A375 (cell line): ENCODE measurements around a stretch of chr14.

GRCh38 chr14:96053920-96054450, 14.8 kb downstream of the C14orf132 start:
- RAMPAGE, long total RNA, result no peak

- RAMPAGE, long total RNA, result no peak
Measured at GRCh38 chr14:96282189-96282814, 26.3 kb downstream of the BDKRB1 start.

DNA sequence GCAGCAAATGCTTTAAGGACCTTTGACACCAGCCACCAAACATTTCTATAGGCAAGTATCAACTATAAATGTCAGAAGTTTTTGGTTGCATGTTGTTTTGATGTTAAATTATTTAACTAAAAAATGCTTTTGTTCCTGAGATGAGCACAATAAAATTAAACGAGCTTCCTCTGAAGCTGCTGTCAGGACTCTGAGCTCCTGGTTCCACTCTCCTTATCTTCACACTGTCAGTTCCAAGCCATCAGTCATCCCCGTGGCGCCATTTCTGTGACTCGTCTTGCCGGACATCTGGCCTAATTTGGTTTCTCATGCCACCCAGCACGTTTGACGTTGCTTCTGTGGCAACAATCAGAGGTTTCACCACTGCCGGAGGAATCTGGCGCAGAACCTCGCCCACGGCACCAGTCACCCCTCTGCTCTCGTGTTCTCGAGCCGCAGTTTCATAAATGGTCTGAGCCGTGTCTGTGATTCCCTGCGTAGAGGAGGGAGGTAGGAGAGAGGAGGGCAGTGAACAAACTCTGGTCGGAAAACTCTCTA, 29.6 kb downstream of the BDKRB1 start:
- RAMPAGE, long total RNA, result no peak

- RAMPAGE, long total RNA, result no peak
Measured at GRCh38 chr14:96538178-96538552, 36.0 kb downstream of the PAPOLA start.

DNA sequence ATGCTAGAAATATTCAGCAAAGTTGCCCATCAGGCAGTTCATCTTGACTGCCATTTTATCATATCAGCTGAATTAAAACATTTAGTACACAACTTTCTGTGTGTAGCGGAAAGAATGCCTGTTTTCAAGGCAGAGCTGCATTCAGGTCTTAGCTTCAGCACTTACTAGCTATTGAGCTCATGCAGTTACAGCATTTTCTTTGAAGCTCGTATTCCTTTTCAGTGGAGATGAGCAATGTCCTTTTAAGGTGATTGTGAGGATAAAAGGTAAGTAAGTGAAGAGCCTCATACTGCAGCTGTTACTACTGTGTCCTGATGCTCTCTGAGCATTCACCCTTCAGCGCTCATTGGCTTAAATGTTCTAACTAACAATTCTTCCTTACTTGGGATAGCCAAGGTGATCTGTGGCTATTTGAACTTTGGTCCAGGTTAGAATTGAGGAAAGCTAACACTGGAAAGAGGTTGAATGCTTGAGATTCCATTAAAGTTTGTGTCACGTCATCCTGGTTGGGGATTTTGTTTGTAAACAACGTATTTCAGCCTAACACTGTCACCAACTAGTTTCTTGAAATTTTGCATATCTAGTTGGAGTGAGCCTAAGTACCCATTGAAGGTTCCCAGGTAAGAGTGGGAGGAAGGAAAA, 71.4 kb downstream of the PAPOLA start:
- RAMPAGE, long total RNA, result no peak

DNA sequence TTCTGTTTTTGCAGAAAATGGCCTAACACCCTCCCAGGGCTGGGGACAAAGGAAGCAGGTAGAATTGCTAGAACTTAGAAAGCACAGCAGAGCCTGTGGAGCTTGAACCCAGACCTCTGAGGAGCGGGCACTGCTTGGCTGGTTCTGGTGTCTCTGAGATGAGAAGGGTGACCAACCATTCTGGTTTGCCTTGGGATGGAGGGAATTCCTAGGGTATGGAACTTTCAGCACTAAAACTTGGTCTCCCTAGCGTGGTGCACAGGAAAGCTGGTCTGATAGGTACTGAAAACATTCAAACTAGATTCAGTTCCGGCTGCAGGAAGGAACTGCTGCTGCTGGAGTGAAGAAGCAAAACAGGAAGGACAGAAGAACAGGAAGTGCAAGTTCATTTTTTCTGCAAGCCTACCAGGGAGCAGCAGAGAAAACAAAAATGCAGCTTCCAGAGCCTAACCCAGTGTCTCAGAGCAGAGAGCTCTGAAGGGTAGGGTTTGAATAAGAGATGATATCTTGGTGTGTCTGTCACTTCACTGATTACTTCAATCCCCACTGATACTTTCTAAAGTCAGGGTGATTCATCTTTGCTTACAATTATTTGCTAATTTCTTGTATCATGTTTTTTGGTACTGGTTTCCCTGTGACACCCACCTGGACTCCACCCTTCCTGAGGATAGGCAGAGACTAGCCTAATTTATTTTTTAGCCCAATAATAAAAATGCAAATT, 165.1 kb downstream of the VRK1 start:
- RAMPAGE, long total RNA, result no peak

GRCh38 chr14:97702746-97703049, 905.5 kb downstream of the VRK1 start:
- RAMPAGE, long total RNA, result no peak

- RAMPAGE, long total RNA, result no peak
Measured at GRCh38 chr14:97975083-97975577, 1177.9 kb downstream of the VRK1 start.

DNA sequence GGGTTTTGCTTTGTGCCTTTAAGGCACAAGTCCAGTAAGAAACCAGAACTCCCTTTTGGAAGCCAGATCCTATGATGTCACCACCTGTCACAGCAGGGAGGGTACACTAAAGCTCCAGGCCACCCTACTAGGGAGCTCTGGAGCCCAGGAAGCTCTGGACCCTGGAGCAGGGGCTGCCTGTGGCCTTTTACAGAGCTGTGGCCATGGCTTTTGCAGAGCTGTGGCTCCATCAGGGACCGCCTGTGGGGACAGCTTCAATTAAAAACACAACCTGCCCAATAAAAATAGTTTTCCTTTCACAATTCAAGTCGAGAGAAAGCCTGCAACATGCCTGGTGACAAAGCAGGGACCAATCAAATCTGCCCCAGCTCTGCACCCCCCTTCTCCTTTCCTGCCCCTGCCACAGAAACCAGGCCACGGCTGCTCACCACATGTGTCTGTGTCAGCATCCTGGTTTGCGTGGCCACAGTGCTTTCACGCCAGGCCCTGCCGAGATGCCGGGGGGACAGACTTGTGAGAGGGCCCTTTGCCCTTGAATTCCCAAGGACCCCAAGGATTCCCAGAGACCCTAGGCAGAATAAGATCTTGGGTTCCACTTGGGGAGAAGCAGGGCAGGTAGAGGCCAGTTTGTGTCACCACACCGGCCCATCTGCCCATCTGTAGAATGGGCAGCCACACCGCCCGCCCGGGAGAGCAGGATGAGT, 41.8 kb downstream of the BCL11B start:
- RAMPAGE, long total RNA, result no peak

DNA sequence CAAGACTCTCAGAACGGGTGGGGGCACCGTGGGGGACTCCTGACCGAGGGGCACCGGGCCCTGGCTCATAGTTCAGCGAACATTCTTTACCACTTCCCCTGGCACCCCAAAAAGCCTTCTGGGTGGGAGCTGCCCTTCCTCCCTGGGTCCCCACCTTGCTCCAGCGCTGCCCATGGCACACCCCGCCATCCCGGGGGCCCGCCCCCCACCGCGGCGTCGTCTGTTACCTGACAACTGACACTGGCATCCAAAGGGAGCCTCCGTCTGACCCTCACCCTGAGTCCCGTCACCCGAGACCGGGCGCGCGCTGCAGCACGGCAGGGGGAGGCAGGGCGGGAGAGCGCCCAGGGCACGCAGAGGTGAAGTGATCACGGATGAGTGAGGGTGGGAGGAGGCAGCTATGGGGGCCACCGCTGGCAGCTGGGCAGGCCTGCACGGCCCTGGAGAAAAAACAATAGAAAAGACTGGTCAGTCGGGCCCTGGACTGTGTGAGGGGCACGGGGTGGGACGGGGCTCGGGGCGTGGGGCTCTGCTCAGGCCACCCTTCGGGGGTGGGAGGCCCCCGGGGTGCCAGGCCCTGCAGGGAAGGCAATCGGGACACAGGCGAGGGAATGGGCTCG, 40.8 kb downstream of the BCL11B start:
- RAMPAGE, long total RNA, result no peak

DNA sequence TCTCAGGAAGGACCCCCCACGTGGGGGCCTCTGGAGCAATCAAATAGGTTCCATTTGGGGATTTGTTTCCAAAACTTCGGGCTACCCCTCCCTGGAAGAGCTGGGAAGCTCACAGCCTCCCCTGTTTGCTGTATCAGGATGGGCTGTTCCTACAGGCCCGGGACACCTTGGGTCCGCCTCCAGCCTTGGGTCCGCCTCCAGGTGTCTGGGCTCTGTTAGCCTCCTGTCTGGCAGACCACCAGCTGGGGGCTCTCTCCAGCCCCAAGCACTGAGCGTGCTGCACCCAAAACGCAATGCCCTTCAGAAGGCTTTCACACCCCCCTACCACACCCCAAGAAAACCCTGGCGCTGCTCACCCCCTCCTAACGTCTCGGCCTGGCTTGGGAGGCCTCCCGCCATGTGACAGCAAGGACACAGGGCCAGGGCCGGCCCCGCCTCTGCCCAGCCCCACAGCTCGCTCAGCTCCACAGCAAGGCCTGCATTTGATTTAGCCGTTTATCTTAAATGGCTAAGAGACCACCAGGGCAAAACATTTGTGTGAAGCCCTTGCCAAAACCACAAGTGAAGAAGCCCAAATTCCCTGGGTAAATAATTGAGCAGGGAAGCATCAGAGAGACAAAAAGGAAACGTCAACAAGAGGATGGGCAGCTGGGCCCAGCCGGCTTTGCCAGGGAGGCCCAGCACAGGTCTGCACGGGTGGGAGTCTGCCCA, 40.0 kb downstream of the BCL11B start:
- RAMPAGE, long total RNA, result no peak

DNA sequence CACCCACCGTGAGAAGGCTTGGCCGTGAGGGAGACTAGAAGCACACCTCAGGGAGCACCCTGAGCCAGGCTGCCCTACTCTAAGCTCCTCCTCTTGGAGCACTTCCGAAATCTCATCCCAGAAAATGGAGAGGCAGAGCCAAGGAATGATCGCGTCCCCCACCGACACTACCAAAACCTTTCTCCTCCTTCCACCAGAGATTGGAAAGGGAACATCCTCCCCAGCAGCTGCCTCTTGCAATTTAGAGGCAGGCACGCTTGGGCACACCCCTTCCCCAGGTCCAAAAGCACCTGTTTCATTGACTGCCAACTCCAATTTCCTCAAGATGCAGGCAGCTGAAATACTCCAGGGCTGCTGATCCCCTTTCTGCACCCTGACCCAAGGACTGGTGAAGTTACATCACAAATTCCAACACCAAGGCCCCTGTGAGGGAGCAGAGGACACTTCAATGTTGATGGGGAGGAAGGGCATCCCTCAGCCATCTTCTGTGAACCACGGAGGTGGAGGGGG, 33.9 kb downstream of the BCL11B start:
- RAMPAGE, long total RNA, result no peak

DNA sequence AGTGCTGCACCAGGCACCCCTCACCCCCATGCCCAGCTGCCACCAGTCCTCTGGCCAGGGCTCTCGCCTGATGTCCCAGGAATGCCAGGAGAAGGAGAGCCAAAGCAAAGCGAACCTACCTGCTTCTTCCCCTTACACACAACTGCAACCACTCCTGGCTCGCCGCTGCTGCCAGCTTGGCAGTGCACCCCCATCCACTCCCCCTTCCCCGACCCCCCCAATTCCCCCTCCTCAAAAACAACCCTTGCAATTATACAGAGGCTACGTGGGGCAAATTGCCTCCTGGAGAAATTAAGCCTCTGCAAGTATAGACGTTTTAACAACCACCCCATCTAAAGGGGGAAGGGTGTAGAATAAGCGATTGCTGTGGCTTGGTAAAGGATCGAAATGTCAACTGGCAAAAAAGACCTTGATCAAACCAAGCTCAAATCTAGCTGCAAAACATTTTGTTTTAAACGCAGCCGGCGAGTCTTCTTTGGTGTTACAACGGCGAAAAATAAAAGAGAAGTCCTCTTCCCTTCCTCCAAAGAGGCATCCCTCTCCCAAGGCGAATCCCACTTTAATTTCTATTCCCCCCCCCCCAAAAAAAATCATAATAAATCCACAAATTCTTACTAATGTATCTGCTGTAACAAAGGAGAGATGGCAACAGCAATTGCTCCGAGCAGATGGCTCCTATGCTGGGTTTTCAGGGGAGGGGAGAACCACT, 2.9 kb downstream of the BCL11B start:
- RAMPAGE, long total RNA, result no peak

DNA sequence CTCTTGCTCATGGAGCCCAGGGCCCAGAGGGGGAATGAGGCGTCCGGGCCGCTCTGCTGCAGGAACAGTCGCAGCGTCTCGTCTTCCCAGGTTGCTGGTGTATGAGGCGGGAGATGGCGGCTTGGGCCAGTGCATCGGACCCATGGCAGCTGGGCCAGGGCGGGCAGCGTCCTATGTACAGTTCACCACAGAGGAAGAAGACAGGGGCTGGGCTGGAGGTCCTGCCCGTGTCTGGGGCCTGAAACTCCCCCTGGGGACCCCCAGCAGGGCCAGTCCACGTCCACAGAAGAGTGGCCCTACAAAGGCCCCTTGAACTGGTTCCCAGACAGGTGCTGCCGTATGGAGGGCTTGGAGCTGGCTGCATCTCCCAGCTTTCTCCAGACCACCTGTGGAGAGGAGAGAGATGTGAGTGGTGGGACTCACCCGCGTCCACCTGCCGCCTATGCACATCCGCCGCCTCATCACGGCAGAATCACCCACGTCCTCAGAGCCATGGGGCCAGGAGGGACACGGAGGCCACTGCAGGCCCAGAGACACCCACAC, 33.8 kb downstream of the CCNK start:
- RAMPAGE, long total RNA, result no peak

- RAMPAGE, long total RNA, result no peak
Measured at GRCh38 chr14:99578348-99579182, 25.4 kb downstream of the CCDC85C start.

GRCh38 chr14:99945892-99946618, 119.2 kb upstream of the EVL start:
- RAMPAGE, long total RNA, result no peak

- RAMPAGE, long total RNA, result no peak
Measured at GRCh38 chr14:99967124-99967502, 98.1 kb upstream of the EVL start.

- RAMPAGE, long total RNA, result no peak
Measured at GRCh38 chr14:100129489-100129716, 30.0 kb downstream of the DEGS2 start.

DNA sequence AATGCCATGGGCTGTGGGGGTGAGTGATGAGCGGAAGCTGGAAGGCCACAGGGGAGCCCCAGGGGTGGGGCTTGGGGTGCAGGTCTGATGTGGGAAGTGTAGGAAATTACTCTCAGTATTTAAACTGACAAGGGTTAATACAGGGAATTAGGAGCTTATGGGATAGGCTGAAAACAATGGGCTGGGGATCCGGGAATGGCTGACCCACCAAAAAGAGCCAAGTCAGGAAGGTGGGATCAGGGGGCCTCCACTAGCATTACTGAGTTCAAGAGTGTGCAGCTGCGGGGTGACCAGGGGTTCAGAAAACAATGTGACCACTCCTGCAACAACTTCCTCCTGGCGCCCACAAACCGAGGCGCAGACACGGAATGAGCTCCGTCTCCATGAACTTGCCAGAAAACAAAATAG, 16.7 kb upstream of the YY1 start:
- RAMPAGE, long total RNA, result no peak

- RAMPAGE, long total RNA, result no peak
Measured at GRCh38 chr14:100278511-100279344, 27.5 kb downstream of the SLC25A29 start.